Mesenchymal stem cell of Wharton's jelly (primary cell): ENCODE data around the genes SLC2A7, CLSTN1 and UBE4B.

DNA sequence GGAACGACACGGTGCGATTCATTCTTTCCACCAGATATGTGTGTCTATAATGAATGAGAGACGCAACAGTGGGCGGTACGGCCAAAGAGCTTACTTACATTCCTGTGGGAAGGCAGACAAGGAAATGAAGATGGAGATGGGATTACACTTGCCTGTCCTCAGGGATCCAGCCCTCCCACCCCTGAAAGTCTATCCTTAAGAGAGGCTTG, 31.4 kb downstream of the CA6 start:
- CAGE, long polyA plus RNA = no peak

DNA sequence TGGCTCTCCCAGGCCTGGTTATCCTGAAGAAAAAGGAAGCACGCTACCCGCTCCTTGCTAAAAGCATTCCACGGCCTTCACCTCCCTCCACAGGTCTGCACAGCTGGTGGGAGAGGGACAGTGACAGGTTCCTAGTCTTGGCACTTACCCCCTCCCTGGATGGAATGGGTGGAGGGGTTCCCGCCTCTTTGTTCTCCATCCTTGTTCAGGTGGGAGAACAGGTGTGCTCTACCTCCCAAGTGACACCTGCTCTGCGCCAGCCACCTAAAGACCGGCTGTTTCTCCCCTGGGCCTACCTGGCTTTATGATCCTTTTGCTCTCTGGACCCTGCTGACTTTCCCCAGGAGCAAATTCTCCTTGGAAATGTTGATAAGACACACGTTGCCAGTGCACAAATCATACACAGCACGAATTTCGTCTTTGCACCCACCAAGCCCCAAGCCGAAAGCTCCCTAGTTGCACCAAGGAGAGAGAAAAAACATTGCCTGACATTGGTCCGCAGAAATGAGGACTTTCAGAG, at the start of gene SLC2A7:
TSS of gene SLC2A7 (minus strand) at position 277 of the 520 bp plus-strand sequence.
- CAGE, long polyA plus RNA = no peak

DNA sequence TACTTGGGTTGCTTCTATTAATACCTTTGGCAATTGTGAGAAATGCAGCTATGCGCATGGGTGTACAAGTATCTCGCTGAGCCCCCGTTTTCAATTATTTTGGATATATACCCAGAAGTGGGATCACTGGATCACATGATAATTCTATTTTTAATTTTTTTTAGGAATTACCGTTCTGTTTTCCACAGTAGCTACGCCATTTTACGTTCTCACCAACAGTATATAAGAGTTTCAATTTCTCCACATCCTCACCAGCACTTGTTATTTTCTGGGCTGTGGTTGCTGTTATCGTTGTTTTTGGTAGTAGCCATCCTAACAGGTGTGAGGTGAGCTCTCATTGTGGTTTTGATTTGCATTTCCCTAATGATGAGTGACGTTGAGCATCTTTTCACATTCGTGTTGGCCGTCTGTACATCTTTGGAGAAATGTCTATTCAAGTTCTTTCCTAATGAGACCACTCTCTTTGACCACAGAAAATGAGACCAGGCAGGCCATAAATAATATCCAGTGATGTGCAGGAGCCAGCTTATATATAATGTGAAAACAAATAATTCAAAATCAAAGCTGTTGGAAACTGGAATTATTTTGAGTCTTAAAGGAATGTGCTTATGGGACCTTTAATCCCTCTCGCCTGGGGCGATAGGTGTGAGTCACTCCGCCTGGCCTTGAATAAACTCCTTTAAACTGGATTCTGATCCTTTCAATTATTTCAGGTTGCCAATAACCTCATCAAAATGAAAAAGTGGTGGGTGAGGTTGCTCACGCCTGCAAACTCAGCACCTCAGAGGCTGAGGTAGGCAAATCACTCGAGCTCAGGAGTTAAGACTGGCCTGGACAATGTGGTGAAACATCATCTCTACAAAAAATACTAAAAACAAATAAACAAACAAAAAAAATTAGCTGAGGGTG, 11.0 kb upstream of the SLC2A5 start:
- CAGE, long polyA plus RNA = no peak

DNA sequence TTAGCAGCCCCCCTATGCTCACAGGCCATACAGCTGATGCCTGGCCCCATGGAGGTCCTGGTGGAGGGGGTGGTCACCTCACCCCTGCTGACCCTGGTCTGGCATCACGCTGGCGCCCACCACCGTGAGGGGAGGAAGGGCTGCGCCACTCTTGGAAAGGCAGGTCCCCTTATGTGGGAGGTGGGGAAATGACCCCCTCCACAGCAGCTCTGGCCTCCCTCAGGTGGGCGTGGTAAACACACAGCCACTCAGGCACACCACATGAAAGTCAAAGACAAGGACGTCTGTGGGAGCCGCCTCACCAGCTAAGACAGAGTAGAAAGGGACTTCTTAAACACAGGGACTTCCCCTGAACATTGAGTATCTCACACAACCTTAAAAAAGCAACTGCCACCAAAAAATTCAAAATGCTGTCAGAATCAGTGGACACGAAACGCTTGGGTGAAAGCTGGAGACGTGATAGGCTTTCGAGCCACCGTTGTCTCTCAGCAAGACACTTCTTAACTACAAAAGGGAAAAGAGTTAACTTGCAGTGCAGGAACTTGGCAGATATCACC, 6.9 kb downstream of the GPR157 start:
- CAGE, long polyA plus RNA = no peak

GRCh38 chr1:9129751-9130121, 834 bp upstream of the GPR157 start:
- CAGE, long polyA plus RNA = no peak

DNA sequence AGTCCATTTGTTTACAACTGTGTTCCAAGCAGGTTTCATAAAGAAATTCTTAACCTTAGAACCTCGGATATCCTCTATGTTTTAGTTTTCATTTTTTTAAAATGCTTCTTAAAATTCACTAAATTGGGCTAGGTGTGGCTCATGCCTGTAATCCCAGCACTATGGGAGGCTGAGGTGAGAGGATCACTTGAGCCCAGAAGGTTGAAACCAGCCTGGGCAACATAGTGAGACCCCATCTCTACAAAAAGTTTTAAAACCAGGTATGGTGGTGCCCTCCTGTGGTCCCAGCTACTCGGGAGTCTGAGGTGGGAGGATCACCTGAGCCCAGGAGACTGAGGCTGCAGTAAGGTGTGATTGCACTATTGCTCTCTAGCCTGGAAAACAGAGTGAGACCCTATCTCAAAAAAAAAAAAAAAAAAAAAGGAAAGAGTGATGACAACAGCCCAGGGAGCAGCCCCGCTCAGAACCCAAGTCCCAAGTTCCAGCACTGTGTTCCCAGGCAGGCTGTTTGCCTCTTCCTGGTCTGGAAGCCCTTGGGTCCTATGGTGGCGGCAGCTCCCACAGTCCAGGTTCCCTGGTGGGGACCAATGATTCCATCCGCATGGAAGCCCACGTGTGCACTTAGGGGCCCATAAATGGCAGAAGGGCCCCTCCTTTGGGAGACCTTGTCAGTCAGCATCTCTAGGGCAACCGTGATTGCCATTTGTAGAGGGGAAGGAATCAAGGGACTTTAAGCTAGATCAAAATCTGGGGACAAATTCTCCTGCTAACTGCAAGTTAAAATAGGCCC, 24.7 kb upstream of the SPSB1 start:
- CAGE, long polyA plus RNA = no peak

DNA sequence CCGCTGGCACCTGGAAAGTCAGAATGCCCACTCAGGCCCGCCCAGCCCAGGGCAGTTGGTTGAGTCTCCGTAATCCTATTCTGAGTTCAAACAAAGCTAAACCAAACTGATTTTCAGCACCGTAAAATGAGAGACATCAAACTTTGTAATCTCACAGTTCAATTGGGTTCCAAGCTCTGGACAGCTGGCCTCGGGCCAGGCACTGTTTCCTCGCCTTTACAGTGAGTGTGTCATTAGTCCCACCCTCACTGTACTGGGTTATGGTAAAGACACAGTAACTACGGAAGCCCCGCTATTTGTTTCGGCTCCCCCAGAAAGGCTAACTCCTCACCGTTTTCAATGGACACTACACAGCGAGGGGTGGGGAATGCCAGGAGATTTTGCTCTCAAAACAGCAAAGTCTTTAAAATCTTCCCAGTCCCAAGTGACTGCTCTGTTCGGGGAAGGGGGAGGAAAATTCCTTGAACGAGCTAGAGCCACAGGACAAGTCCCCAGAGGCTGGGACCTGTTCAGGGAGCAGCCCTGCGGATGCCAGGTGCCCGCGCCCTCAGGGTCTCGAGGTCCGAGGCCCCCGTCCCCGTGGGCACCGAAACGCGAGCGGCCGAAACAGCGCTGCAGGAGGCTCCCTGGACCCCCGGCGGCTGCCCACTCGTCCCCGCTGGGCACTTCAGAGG, 751 bp upstream of the SPSB1 start:
- CAGE, long polyA plus RNA = no peak

GRCh38 chr1:9310854-9311672, 18.4 kb downstream of the SPSB1 start:
- CAGE, long polyA plus RNA = no peak

DNA sequence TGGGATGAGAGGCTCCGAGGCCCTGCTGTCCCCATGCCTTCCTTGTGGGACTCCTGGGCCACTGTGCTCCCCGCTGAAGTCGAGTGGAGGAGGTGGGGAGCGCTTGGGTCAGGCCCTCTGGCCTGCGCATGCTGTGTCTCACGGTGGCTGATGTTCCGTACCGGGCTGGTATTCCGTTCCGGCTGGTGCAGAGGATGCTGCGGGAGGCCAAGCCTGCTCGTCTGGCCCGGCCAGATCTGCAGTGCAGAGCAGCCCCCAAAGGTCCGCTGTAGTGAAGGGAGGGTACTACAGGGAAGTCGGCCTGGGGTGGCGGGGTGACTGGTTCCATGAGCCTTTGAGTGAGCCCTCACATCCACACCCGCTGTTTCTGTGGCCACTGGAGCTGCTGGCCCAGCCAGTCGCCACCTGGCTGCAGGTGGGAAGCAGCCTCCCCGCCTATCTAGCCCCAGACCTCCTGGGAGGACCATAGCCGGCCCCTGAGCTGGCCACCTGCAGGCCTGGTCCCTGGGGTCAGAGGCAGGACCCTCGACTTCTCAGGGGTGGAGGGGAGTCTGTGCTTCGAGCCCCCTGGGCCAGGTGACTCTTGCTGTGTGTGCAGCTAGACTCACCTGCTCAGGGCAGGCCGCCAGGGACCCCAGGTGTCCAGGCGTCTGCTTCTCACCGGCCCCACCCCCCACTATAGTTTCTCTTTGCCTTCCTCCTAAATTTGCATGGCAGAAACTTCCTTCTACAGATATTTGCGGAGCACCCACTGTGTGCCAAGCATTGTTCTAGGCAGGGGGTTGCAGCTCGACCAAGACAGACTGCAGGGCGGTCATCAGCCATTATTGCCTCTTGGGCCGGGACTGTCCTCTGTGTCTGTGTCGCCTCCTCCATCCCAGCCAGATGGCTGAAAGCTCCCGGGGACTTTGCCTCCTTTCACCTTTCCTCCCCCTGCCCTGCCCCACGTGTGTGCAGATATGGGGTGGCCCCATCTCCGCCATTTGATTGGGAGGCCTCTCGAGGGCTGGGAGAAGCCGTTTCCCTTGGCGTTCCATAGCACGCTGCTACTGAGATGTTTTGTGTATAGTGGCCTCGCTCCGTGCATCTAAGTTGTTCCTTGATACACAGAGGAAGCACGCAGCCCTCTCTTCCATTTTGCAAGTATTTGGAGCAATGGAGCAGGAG, 27.2 kb downstream of the SPSB1 start:
- CAGE, long polyA plus RNA = no peak

GRCh38 chr1:9421893-9422416, 117.3 kb upstream of the SLC25A33 start:
- CAGE, long polyA plus RNA = no peak

DNA sequence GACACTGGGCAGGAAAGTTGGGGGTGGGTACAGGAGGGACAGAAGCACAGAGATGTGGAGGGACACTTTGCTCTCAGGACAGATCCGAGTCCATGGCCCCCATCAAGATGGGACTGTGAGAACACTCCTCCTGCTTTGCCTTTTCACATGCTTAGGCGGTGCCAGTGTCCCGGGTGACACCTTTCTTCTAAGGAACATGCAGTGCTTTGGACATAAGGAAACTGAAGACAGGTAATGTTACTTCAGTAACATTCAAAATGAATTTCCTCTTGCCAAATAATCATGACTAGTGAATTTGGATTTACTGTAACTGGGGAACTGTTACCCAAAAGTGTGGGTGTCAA, 16.7 kb downstream of the SLC25A33 start:
- CAGE, long polyA plus RNA = no peak

DNA sequence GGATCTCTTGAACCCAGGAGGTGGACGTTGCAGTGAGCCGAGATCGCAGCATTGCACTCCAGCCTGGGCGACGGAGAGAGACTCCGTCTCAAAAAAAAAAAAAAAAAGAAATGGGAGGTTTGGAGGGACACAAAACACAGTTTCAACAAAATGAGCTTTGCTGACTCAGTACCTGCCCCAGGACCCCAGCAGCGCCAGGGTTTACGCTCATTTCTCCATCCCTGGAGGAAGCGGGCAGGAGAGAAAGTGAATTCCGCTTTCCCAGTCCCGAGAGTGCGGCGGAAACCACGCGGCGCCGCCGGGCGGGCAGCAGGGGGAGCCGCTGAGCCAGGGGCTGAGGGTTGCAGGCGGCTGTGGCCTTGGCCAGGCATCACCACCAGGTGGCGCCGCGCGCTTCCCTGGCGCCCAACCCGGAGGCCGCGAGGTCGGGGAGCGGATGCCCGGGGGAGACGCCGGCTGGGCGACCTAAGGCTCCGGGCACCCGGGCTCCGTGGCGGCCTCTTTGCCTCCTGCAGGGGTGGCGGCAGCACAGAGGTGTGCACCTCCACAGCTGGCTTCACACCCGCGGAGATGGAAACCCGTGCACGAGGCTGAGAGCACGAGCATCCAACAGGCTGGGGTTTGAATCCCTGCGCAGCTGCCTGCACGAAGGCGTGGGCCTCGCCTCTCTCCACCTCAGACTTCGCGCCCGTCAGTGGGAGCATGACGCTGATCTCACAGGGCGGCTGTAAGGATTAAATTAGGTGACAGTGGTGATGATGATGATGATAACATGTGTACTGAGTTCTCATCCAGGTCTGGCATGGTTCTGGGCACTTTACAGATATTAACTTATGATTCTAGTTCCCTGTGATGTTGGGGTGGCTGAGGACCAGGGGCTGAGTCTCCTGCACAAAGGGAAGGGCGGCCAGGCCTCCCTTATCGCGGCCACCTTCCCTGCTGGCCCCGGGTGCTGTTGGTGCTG, 24.4 kb upstream of the PIK3CD start:
- CAGE, long polyA plus RNA = no peak

- CAGE, long polyA plus RNA = no peak
These were observed 22.1 kb upstream of the PIK3CD start for GRCh38 chr1:9629007-9630275.

GRCh38 chr1:9796688-9797088, 27.1 kb downstream of the CLSTN1 start:
- CAGE, long polyA plus RNA = no peak

- CAGE, long polyA plus RNA = no peak
These were observed at the start of gene CLSTN1 for GRCh38 chr1:9823796-9824452. Gene CLSTN1, minus strand, starts transcription at chr1:9823965.

- CAGE, long polyA plus RNA = no peak
These were observed 8.5 kb downstream of the CTNNBIP1 start for GRCh38 chr1:9901213-9902246.

- CAGE, long polyA plus RNA = no peak
These were observed 966 bp downstream of the CTNNBIP1 start for GRCh38 chr1:9908743-9909863.

GRCh38 chr1:9961085-9961726, 17.9 kb downstream of the NMNAT1 start:
- CAGE, long polyA plus RNA = no peak

DNA sequence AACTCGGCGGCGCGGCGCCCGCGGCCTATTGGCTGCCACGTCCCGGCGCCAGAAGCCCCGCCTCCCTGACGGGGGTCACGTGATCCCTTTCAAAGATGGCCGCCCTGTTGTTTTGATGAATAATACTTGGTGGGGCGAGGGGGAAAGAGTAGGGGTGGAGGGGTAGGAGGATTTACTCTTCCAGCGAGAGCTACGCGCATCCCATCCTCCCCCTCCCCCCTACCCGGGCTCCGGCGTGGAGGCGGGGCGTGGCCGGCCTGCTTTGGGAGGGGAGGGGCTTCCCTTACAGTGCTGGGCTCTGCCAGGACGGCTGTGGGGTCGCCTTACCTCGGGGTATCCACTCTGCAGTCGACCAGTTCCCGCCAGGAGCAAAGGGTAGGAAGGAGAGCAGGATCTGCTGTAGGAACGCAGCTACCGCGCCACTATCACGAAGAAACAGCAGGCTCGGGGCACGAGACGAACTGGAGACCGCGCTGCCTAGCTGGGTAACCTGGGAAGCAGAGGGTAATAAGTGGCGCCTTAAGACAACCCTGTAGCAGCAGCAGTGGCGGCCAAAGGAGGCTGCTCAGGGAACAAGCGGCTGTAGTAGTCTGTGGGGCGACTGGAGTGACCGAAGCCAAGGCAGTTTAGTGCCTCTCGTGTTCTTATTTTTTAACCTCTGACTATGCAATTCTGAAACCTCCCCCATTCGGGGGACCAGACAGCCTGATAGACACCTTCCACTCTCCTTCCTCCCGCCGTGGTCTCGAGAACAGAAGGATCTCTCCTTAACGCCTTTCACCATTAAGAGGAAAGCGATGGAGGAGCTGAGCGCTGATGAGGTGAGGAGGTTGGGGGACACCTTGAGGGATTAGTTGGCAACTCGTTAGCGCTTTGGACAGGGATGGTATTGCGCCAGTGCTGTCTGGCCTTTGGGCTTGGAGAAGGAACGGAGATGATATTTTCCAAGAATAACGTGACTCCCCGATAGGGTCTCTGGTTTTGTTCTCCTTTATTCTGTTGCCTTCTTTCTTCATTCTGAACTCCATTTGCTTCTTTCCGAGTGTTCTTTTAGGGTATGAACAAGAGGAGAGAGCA, at the start of gene UBE4B:
TSS of gene UBE4B (plus strand) at position 85 of the 1,077 bp plus-strand sequence.
- CAGE, long polyA plus RNA = no peak

- CAGE, long polyA plus RNA = no peak
These were observed 76.3 kb downstream of the UBE4B start for GRCh38 chr1:10108844-10109646.